Placental epithelial cell (primary cell): ENCODE data around the genes SERINC2 and PEF1.

DNA sequence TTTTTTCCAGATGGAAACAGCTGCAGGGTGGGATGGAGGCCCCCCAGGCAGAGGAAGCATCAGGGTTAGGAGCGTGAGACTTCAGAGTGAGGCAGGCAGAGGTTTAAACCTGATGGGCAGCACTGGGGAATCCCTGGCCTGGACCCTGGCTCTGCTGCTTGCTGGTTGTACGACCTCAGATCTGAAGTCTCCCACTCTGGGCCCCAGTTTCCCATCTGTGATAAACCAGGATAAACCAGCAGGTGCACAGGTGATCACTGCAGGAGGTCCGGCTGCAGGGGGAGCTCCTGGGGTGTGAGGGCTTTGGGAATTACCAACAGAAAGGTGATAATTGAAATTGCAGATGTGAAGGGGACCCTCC, 237.7 kb downstream of the MATN1 start:
- CAGE, long polyA plus RNA, result no peak

- CAGE, long polyA plus RNA, result no peak
Observed at GRCh38 chr1:30675508-30676089, 47.8 kb downstream of the MATN1 start.

GRCh38 chr1:30728216-30728973, 5.0 kb upstream of the MATN1 start:
- CAGE, long polyA plus RNA, result no peak

DNA sequence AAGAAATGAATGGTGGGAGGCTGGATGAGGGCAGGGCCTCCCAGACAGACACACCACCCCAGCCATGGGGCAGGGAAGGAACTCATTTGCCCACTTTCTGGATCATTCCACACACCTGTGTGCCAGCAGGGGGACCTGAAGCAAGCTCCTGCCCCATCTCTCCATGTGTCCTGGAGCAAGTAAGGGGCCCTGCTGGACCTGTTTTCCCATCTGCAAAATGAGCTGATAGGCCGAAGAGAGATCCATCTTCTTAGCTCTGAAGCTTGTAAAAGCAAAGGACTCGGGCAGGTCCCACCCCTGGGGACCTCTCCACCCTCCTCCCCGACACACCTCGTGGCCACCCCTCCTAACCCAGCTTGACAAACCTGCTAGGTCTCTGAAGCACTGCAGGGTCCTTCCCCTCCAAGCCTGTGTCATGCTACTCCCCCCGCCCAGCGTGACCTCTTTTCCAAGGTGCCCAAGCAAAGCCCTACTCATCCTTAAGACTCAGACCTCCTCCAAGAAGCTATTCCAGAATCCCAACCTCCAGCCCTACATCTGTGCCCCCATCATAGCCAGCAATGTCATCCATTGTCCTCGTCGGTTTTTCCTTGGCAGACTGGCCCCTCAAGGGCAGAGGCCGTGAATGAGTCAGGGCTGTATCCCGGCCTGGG, 5.4 kb downstream of the LAPTM5 start:
- CAGE, long polyA plus RNA, result no peak

DNA sequence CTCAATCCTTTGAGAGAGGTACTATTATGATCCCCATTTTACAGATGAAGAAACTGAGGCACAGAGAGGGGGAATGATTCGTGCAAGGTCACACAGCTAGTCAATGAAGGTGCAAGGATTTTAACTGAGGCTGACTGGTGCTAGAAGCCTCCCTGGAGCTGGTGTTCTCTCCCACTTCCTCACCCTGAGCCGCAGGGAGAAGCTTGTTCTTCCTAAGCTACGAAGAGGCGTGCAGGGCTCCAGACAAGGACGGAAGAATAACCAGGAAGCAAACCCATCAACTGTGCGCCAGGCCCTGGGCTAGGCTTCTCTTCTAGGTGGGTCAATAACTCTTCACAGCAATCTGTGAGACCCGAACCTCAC, 695 bp upstream of the LAPTM5 start:
- CAGE, long polyA plus RNA, result no peak

- CAGE, long polyA plus RNA, result no peak
Observed at GRCh38 chr1:30823063-30823550, 65.5 kb upstream of the LAPTM5 start.

- CAGE, long polyA plus RNA, result no peak
Observed at GRCh38 chr1:30966658-30967066, 58.1 kb upstream of the SDC3 start.

GRCh38 chr1:31012115-31013029, 53.1 kb downstream of the PUM1 start:
- CAGE, long polyA plus RNA, result no peak

DNA sequence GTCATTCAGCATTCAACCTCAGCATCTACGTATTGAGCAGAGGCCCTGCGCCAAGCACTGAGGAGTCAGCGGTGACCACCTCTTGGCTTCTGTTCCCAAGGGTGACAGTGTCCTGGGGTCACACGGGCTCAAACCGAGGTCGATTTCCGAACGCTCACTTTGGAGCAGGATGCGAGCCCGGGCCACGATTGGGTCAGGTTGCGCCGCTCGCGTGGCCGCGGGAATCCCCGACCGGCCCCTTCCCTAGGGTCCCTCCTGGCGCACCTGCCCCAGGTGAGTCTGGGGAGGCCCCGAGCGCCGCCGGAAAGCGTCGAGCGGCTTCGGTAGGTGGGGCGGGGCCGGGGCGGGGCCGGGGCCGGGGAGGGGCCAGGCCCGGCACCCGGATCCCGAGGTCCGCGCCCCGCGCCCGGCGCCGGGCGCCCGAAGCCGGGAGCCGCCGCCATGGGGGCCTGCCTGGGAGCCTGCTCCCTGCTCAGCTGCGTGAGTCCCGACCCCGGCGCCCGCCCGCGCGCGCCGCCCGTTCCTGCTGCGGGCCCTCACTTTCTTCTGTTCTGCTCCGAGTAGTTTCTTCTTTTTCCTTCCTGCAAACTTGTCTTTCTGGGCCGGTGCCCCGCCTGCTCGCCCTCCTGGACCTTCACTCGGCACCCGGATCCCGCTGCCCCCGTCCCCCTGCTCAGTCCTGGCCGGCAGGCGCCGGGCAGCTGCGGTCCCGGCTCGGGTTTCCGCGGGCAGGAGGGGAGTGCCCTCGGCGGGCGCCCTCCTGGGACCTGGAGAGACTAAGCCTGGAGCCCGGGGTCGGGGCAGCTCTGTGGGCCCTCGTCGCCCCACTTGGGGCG, at the start of gene SERINC2:
Gene SERINC2, plus strand, starts transcription at position 389 of the 836 bp plus-strand sequence.
- CAGE, long polyA plus RNA, result no peak

- CAGE, long polyA plus RNA, result no peak
Observed at GRCh38 chr1:31414458-31415357, 1.7 kb downstream of the SERINC2 start.

- CAGE, long polyA plus RNA, result no peak
Observed at GRCh38 chr1:31417036-31417536, 4.1 kb downstream of the SERINC2 start.

DNA sequence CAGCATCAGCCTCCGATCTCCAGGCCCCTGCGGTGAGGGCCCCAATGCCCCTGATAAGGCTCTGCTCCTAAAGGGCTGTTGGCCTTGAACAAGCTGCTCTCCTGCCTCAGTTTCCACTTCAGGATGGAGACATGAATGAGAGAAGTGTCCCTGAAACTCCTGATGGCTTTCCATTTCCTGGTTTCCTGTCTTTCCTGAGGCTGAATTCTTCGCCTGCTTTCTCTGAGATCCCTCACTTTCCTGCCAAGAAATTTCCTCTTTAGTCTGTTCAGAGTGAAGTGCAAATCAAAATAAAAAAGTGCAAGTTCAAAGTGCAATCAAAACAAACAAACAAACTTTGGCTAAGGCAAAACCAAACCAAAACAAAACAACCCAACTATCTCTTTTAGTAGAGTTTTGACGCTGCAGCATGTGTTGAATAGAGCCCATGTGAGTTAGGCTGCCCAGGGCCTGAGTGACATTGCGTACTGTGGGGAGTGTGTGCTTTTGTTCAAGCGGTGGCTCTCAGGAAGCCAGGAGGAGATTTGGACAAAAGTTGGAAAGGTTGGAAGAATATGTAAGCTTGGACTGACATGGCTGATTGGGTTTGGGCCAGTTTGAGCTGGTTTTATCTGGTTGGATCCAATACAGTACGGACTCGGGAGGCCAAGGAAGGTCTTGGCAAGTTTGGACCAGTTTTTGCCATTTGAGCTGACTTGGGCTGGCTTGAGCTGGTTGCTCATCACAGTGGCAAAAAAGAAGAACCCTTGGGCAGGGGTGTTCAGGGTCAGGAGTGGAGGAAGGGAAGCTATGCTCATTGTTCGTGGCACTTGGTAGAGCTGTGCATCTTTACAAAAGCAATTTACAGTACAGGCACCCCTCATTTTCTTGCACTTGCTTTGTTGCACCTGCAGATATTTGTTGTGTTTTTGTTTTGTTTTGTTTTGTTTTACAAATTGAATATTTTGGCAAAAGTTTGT, 61.1 kb upstream of the TINAGL1 start:
- CAGE, long polyA plus RNA, result no peak

GRCh38 chr1:31523664-31524754, 52.3 kb upstream of the TINAGL1 start:
- CAGE, long polyA plus RNA, result no peak

- CAGE, long polyA plus RNA, result no peak
Observed at GRCh38 chr1:31626188-31627094, 9.0 kb downstream of the HCRTR1 start.

- CAGE, long polyA plus RNA, result no peak
Observed at GRCh38 chr1:31627100-31627943, 9.8 kb downstream of the HCRTR1 start.

- CAGE, long polyA plus RNA, result no peak
Observed at GRCh38 chr1:31644126-31644934, at the start of gene PEF1. Gene PEF1 (minus strand): TSS chr1:31644876.

DNA sequence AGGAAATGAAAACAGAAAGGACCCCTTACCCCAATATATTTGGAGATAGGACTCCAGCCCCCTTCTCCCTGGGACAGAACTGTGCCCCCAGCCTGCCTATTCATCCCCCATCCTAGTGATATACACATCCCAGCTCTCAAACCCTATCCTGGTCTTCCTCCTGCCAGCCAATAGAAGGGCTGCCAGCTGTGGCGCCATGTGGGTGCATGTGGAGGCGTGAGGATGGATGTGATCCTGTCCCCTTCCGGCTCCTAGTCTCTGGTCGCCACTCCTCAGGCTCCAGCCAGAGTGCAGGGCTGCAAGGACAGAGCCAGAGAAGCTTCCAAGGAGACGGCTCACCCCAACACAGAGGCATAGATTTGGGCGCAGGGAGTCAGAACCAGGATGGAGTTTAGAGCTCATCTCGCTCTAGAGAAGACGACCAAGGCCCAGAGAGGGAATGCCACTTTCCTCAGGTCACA, 478 bp downstream of the COL16A1 start:
- CAGE, long polyA plus RNA, result no peak

DNA sequence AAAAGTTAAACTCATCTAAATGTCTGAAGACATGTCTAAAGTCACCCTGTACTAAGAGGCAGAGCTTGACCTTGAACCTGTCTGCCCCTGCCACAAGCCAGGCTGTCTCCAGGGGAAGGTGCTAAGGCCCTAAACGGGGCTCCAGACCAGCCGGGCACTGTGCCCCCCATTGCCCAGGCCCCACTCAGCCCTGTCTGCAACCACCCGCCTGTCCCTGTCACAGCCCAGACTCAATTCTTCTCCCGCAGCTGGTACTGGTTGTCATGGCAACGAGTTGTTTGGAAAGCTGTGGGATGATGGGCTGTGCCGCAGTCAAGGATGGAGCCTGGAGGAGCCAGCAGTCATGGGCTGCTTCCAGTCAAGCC, 4.3 kb downstream of the SPOCD1 start:
- CAGE, long polyA plus RNA, result no peak

- CAGE, long polyA plus RNA, result no peak
Observed at GRCh38 chr1:31934635-31935625, 3.2 kb downstream of the PTP4A2 start.

- CAGE, long polyA plus RNA, result no peak
Observed at GRCh38 chr1:31955863-31956532, 17.8 kb upstream of the PTP4A2 start.